ENCODE data around the genes ZMYND10, CACNA2D2, MAPKAPK3, TEX264 and GRM2.

GRCh38 chr3:50331883-50332377 lies 3.9 kb upstream of the TUSC2 start:
- PRO-cap, 10 experiments, result no peak in any of the 10 experiments

DNA sequence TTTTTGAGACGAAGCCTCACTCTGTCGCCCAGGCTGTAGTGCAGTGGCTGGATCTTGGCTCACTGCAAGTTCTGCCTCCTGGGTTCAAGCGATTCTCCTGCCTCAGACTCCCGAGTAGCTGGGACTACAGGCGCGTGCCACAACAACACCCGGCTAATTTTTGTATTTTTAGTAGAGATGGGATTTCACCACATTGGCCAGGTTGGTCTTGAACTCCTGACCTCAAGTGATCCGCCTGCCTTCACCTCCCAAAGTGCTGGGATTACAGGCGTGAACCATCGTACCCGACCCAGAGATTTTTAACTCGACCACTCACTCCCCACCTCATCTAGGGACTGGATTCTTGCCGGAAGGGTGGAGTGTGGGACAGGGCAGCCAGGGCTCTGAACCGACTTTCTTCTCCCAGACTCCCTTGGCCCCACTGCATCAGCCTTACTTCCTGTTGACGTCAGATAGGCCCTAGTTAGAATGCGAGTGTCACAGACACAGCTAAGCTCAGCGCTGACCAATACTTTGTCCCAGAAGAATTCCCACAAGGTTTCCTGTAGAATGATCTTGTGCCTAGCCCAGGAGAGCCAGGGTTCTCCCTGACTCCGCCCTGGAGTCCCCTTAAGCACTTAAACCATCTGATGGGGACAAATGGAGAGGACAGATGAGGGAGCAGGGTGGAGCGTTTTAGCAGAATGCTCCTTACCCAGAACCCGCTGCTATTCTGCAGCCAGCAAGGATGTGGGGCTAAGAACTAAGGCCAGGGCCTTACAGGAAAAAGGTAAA lies 5.7 kb upstream of the TUSC2 start:
- PRO-cap, 10 experiments, result peak in 7 of 10 experiments; most common plus-strand start position 638 of the sequence (in 7); most common minus-strand start position 337 of the sequence (in 6)

- PRO-cap, 10 experiments, result peak in 3 of 10 experiments; most common plus-strand start chr3:50334754 (in 2); most common minus-strand start chr3:50334639 (in 2)
Observed at GRCh38 chr3:50334267-50335167, 6.1 kb downstream of the RASSF1 start.

- PRO-cap, 10 experiments, result peak in 3 of 10 experiments; most common minus-strand start chr3:50340501 (in 2)
Observed at GRCh38 chr3:50340120-50340531, 510 bp downstream of the RASSF1 start.

DNA sequence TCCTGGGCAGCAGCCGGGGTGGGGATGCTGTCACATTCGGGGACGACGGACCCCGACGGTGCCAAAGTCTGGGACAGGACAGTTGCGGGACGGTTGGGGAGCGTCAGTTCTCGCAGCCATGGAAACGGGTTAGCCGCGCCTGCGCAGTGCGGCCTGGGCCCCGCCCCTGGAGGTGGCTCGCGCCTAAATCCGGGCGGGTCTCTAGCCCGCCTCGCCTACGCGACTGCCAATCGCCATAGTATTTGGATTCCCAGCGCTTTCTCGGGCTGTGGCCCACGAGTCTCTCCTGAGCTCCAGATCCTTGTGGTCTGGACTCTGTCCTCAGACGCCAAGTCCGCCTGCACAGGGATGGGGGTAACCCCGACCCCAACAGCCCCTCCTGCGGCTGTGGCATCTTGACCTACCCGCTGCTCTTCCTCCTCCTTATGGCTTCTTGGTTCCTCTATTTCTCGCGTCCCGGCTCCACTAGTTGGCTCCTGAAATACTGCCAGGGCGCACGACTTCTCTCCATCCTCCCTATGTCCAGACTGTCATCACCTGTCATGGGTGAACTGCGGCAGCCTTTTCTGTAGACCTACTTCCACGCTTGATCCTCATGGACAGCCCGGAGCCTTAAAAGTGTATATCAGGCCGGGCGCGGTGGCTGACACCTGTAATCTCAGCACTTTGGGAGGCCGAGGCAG lies at the start of gene ZMYND10:
Gene ZMYND10 (minus strand): TSS at position 131 of the 683 bp plus-strand sequence.
- PRO-cap, 10 experiments, result no peak in any of the 10 experiments

DNA sequence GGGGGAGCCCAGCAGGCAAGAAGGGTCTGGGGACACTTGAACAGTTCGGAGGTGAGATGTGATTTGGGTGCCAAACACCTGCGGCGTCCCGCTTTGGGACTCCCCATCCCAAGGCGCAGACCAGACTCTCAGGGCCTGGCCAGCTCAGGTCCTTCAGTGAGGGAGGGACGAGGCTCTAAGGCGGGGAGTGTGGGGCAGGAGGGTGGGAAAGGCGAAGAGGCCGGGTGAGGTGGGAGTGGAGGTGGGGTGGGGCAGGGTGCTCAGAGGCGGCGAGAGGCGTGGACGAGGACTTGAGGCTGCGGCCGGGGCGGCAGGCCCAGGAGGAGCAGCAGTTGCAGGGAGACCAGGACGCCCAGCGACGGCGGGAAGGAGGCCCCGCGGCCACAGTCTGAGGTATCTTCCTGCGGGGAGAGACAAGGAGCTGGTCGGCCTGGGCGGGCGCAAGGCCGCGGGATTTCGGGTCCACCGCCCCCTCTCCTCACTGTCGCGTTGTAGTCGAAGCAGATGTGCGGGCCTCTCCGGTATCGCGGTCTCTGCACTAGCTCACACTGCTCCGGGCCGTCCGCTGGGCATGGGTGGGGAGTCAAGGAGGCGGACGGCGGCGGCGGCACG lies 5.2 kb upstream of the TMEM115 start:
- PRO-cap, 10 experiments, result no peak in any of the 10 experiments

DNA sequence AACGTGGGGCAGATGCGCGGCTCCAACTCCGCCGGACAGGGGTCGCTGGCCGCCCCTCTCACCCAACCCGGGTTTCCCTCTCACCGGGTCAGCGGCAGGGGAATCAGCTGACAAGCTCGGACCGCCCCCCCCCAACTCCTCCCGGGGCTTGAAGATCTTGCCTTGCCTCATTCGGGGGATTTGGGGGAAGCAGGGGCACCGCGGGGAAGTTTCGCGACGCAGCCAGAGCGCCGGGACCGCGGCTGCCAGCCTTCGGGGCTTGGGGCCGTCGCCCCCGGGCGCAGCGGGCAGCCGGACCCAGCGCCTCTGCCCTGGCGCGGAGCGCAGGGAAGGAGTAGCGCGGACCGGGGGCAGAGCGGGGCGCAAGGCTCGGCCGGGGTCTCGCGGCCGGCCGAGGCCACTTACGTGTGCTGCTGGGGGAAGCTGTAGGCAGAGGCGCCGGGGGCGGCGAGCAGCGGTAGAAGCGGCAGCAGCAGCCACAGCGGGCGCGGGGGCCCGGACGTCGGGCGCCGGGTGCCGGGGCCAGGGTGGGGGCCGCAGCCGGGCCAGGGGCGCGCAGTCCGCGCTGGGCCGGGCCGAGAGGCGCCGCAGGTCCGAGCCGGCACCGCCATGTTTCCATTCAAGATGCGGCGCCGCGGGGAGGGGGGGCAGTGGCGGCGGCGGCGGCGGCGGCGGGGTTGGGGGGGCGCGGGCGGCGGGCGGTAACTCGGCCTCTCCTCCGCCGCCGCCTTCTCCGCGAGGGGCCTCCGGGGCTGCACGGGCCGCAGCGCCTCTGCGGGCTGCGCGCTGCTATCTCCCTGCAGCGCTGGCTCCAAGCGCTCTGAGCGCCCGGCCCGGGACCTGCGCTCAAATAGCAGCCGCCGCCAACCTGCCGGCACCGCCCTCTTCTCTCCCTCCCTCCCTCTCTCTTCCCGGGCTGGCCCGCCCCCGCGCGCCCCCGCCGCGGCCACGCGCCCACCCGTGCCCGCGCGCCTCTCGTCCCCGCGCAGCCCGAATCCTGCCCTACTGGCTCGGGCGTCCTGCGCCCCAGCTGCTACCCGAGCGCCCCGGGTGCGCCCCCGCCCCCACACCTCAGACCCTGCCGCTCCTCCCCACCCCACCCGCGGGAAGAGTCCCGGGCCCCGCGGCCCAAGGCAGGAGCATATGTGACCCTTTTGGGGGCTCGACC lies at the start of gene CACNA2D2:
Gene CACNA2D2 (minus strand): TSS at position 822 of the 1,168 bp plus-strand sequence.
- PRO-cap, 10 experiments, result peak in 10 of 10 experiments; most common plus-strand start position 978 of the sequence (in 3); most common minus-strand start position 822 of the sequence (in 10)

- PRO-cap, 10 experiments, result no peak in any of the 10 experiments
Observed at GRCh38 chr3:50587988-50588946, 18.9 kb downstream of the HEMK1 start.

- PRO-cap, 10 experiments, result peak in 2 of 10 experiments; most common plus-strand start chr3:50609922 (in 1)
Observed at GRCh38 chr3:50609559-50610057, 2.0 kb downstream of the CISH start.

GRCh38 chr3:50616356-50617272 lies at the start of gene MAPKAPK3:
MAPKAPK3 (plus strand) TSS chr3:50617151.
- PRO-cap, 10 experiments, result peak in 8 of 10 experiments; most common plus-strand start chr3:50617131 (in 4); most common minus-strand start chr3:50616906 (in 4)

DNA sequence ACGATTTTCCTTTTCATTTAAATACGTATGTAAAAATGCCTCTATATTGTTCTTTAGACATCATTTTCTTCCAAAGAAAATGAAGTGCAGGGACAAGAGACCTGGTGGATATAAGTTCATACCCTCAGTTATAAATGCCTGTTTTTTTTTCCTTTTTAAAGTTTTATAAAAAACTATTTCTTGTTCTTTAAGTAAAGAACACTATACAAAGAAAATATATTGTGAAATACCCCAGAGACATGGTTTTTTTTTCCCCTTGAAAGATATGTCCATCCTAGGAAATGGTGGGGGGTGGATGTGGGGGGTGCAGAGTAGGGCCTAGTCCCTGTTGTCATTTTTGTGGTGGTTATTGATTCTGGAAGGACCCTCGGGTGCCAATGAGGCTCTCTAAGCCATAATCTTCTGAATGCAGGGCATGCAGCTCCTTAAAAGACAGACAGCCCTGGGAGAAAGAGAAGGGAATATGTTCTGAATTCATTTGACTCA lies 7.2 kb downstream of the RBM15B start:
- PRO-cap, 10 experiments, result no peak in any of the 10 experiments

- PRO-cap, 10 experiments, result no peak in any of the 10 experiments
Observed at GRCh38 chr3:51403000-51403733, 12.1 kb downstream of the RBM15B start.

- PRO-cap, 10 experiments, result no peak in any of the 10 experiments
Observed at GRCh38 chr3:51413739-51414237, 22.7 kb downstream of the RBM15B start.

DNA sequence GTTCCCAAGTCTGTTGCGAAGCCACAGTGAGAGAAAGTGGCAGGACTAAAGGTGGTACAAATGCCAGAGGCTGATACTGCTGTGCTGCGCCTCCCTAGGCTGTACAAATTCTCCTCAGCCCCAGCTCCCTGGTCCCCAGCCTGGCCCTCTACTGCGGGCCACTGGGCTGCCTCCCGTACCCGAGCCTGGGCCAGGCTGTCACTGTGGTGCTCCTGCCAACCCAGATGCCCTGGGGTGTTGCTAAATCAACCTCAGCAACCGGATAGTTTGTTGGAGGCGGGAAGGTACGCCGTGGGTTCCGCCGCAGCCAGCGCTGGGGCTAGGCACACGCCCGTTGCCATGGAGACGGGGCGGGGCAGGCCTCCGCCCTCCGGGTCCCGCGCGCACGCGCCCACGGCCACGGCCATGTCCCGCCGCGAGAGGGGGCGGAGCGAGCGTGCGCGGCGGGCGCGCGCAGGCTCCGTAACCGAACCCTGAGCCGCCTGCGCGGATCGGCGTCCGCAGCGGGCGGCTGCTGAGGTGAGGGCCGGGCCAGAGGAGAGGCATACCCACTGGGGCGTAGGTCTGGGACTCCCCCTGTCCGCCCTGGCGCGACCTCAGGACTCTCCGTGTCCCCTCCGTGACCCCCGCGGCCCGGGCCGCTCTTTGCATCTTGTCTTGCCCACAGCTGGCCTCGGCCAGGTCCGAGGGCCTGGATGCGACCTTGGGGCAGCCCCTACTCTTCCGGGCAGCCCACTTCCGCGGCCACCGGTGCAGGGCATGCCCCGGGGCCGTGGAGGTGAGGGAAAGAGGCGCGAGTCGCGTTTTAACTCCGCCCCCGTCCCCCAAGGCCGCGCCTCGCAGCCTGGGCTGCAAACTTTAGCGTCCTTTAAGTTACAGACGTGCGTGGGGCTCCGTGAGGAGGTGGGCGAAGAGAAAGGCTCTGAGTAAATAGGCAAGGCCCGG lies at the start of gene TEX264:
Gene TEX264 (plus strand): TSS at position 483 of the 945 bp plus-strand sequence.
- PRO-cap, 10 experiments, result peak in 10 of 10 experiments; most common plus-strand start position 483 of the sequence (in 8); most common minus-strand start position 153 of the sequence (in 2)

- PRO-cap, 10 experiments, result no peak in any of the 10 experiments
Observed at GRCh38 chr3:51684366-51684829, 13.3 kb downstream of the TEX264 start.

- PRO-cap, 10 experiments, result peak in 2 of 10 experiments; most common plus-strand start chr3:51685368 (in 1); most common minus-strand start chr3:51685046 (in 2)
Observed at GRCh38 chr3:51684866-51685736, 14.0 kb downstream of the TEX264 start.

DNA sequence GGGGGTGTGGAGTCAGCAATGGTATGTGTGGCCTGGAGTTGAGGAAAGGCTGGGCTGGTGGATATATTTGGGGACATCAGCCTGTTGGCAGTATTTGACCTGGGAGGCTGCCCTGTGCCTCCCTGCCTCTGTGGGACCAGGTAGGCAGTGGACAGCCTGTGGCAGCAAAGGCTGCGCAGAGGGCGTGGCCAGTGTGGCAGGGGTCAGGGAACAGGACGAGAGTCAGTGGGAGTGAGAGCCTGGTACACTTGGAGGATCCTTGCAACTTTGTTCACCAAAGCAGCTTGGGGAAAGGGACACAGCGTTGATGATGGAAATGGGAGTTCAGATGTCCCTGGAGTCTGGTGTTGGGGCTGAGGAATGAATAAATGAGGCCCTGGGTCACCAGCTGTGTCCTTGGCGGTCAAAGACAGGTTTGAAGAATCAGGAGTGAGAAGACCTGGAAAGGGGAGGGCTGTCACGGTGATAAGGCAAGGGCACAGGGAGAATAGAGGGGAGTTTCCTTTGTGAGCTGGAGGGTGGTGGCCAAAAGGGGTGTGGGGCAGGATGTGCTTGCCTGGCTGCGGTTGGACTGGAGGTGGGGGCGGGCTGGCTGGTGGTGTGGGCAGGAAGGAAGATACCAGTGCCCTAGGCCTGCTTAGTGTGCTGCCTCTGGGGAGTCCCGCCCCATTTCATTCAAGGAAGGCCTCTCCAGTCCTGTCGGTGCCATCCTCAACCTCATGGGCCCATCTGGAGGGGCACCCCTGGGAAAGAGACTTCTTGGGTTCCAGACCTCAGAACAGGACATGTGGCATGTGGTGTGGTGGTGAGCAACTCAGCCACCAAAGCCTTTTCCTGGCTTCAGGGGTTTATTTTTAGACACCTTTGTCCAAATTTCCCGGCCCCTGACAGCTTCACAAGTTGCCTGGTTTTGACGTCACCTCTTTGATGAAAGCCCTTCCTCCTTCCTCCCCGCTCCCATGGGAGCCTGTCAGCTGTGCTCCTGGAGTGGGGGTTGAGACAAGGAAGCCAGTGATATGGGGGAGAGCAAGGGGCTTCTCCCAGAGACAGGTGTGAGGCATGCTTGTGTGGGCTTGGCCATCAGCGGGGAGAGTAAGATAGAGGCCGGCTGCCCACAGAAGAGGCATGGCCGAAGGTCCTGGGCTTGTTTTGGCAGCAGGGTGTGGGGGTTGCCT lies 15.4 kb downstream of the TEX264 start:
- PRO-cap, 10 experiments, result no peak in any of the 10 experiments

DNA sequence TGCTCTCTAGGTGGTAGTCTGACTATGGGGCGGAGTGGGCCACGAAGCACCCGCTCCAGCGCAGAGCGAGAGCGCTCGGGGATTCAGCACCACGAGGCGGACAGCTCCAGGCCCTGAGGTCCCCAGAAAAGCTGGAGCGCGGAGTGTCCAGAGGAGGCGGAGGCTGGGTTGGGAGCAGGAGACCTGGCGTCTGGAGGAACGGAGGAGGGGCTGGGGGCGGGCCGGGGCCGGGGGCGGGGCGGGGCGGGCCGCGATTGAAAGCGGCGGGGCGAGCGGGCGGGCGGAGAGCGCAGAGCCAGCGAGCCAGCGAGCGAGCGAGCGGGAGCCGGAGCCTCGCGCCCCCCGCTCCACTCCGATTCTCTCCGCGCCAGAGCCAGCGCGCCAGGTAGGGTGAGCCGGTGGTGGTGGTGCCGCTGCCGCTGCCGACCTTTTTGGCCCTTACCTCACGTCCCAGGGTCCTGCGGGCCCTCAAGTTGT lies at the start of gene GRM2:
Gene GRM2 (plus strand): TSS at position 286 of the 477 bp plus-strand sequence.
- PRO-cap, 10 experiments, result peak in 7 of 10 experiments; most common plus-strand start position 286 of the sequence (in 5)

- PRO-cap, 10 experiments, result no peak in any of the 10 experiments
Observed at GRCh38 chr3:51982409-51982734, 963 bp upstream of the ACY1 start.

DNA sequence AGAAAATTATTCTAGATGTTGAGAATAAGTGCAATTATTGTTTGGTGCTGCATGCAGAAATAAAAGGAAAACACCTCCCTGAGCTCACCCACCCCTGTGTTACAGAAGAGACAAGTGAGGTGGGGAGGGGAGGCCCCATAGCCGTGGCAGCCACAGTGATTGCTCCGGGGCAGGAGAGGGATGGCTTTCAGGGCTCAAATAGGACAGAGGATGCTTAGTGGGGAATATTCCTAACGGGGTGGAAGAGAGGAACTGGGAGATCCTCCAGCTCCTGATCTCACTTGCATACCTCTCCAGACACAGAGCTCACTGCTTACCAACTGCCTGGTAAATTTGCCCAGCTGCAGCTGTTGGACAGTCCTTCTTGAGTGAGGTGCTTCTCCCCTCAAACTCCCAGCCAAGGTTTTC lies 29.3 kb upstream of the RPL29 start:
- PRO-cap, 10 experiments, result no peak in any of the 10 experiments